Subcutaneous preadipocyte (primary cell): ENCODE results near the genes KCNH1 and SLC30A1.

GRCh38 chr1:210384632-210385026 lies 55.9 kb downstream of the HHAT start:
- CAGE, long polyA plus RNA: no peak

GRCh38 chr1:210419300-210419804 lies 90.7 kb downstream of the HHAT start:
- CAGE, long polyA plus RNA: no peak

- CAGE, long polyA plus RNA: no peak
These were observed 177.1 kb downstream of the HHAT start for GRCh38 chr1:210505882-210506102.

DNA sequence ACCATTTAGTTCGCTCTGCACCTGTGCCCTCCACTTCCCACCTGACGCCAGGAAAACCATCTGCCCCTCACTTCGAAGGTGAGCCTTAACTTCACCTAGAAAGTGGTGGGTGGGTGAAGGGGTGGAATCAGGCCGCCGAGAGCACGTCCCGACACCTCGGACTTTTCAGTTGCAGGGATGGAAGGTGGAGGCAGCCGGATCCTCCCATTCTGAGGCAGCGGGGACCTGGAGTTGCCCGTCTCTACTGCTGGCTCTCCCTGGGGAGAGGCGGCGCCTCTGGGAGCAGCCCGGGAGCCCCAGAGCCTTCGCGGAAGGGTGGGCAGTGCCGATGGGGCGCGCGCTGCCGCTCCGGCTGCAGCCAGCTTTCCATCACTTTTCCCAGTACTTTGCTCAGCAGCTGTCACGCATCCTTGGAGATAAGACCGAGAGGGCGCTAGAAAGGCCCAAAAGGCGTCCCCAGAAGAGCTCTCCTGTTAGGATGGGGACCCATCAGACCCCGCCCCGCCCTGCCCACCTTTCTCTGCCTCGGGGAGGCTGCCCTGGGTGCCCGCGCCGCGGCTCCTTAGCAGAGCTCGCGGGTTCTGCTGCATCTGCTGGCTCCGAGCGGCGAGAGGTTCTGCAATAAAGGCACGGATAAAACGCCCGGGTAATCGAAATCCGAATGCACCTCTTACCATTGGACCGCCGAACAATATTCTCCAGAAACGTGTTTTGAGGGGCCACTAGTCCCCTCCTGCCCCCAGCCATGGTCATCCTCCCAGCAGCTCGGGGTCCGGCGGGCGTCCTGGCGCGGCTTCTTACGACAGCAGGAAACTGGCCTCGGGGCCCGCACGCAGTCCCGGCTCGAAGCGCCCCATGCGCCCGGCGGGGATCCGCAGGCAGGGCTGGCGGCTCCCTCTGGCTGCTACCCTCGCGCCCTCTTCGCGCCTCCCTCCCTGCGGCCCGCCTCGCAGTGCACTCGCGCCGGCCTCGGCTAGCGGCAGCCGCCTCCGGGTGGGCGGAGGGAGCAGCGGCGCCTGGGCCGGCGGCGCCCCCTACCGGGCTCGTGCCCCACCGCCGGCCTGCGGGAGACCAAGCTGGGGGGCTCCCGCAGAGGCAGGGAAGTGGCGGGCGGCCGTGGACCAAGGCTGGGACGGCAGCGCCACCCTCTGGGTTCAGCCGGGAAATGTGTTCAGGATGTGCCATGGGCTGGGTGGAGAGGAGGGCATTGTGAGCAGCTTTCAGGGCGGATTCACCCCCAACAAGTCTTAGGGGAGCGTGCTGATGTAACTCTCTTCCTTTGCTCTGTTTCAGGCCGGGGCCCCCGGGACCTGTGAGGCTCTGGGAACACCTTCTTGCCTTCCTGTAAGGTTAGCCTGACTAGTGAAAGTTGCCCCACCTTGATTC lies at the start of gene KCNH1:
Gene KCNH1 (minus strand): TSS at position 956 of the 1,386 bp plus-strand sequence.
- CAGE, long polyA plus RNA: no peak

DNA sequence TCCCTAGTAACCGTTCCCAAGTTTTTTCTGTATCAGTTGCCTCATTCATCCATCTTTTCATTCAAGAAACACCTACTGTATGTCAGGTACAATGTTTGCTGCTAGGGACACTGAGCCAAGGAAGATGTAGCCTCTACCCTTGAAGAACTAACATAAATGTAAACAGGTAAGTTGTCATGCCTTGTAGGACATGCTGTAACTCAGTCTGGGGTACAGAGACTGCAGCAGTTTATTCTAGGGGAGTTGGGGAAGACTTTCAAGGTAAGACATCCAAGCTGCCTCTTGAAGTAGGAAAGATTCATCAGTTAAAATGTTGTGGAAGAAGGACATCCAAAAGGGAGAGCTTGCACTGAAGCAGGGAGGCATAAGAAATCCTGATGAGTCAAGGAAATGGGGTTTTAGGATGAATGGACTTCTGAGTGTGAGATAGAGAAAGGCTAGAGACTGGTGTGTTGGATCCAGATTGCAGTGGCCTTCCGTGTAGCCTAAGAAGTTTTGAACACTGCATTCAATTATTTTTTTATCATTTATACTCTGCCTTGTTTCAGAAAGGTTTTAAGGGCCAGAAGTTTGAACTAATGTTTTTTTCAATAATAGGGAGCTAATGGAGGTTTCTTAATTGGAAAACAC lies 39.8 kb downstream of the TRAF5 start:
- CAGE, long polyA plus RNA: no peak

- CAGE, long polyA plus RNA: no peak
These were observed 32.6 kb upstream of the RD3 start for GRCh38 chr1:211524460-211525093.

DNA sequence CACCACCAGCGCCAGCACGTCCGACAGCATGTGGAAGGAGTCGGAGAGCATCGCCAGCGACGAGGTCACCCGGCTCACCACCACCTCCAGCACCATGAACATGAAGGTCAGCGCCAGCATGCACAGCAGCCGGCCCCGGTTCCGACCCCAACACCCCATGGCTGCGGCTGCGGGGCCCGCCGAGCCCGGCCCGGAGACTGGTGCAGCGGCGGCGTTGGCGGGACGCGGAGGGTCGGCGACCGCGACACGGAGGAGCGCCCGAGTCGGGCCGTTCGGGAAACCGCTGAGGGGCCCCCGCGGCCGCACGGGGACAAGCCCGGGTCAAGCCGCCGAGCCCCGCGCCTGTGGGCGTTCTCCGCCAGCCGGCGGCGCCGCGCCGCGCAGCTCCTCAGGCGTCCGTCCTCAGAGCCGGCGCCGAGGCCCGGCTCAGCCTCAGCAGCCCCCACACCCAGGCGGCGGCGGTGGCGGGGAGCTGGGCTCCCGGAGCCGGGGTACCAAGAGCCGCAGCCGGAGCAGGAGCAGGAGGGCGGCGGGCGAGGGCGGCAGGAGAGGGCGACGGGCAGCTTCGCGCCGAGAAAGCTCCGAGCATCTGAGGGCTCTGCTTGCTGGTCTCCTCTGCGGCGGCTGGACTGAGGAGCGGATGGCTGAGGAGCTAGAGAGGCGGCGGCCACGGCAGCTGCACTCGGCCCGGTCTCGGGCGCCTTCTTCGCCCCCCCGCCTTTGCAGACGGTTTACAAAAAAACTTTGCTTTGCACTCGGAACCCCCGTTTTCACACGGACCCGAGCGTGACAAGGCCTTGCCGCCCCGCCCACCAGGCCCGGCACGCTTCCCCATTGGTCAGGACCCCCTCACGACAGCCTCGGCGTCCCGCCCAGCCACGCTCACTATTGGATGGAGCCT lies at the start of gene SLC30A1:
Gene SLC30A1 (minus strand): TSS at position 708 of the 901 bp plus-strand sequence.
- CAGE, long polyA plus RNA: no peak

DNA sequence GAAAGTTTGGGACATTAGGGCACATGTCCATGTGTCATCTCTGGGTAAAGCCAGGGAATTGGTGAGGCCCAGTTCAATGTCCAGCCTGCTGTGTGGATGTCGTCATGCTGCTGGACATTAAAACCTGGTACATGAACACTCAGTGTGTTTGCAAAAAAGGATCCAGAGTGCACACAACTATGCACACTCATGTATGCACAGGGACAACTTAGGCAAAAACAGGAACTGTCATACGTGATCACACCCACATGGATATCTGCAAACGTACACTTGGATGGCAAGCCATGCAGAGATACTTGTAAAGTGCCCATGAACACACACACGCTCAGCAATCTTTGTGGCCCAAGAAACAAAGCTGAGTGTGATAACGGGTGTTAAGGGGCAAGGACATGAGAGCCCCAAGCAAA lies 47.9 kb upstream of the NEK2 start:
- CAGE, long polyA plus RNA: no peak

- CAGE, long polyA plus RNA: no peak
These were observed 59.3 kb upstream of the NEK2 start for GRCh38 chr1:211734688-211735227.

DNA sequence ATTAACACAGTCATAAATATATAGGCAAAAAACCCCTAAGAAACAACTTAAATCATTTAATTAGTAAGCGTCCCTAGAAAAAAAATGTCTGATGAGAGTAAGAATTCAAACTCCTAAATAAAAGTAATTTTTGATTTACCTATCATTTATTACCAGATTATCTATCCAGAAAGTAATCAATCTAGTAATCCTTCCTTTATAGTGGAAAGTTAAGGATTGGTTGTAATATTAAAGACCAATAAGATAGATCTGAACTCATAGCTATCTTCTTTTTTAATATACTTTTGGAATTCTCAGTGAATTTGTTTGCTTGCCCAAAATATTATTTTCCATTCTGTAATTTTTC lies 71.0 kb upstream of the NEK2 start:
- CAGE, long polyA plus RNA: no peak

DNA sequence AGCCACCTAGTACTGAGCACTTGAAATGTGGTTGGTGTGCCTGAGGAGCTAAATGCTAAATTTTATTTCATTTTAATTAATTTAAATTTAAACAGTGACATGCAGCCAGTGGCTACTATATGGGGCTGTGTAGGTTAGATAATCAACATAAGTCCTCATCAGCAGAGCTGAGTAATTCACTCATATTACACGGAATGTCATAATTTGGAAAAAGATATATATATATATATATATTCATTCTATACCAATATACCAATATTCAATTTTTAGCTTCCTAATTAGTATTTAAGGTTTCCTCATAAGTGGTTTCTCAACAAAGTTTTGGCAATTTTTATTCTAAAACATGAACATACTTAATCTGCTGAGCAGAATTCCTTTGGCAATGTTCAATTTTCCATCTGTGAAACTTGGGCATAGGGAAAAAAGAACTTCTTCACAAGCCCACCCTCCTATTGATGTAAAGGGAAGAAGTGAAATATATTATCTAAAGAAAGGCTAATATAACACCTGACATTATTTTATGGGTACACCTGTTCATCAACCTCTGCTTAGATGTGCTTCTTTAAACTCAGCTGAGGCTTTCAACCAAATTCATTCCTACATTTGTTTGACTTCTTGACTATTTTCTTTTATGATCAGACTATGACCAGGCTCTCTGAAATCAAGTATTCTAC lies 4.0 kb downstream of the LPGAT1 start:
- CAGE, long polyA plus RNA: no peak

- CAGE, long polyA plus RNA: no peak
These were observed 29.5 kb upstream of the LPGAT1 start for GRCh38 chr1:211860013-211860461.

- CAGE, long polyA plus RNA: no peak
These were observed 23.3 kb downstream of the INTS7 start for GRCh38 chr1:212011926-212012546.

GRCh38 chr1:212034670-212034885 lies 779 bp downstream of the INTS7 start:
- CAGE, long polyA plus RNA: no peak

DNA sequence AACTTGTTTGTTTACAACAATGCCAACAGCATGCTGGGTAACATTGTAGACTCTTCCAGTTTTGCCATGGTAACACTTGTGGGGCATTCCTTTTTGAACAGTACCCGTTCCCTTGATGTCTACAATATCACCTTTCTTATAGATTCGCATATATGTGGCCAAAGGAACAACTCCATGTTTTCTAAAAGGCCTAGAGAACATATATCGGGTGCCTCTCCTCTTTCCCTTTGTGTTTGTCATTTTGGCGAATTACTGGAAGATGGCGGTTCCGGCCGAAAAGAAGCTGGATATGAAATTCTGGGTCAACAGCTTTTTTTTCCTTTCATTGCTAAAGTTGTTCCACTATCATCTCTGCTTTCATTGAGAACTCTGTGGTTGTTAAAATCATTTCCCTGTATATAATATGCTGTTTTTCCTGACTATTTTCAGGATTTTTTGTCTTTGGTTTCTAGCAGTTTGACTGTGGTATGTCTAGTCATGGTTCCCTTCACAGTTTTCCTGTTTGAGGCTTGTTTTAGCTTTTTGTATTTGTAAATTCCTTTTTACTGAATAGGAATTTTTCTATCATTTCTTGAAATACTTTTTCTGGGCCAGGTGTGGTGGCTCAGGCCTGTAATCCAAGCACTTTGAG lies 16.3 kb downstream of the DTL start:
- CAGE, long polyA plus RNA: no peak

DNA sequence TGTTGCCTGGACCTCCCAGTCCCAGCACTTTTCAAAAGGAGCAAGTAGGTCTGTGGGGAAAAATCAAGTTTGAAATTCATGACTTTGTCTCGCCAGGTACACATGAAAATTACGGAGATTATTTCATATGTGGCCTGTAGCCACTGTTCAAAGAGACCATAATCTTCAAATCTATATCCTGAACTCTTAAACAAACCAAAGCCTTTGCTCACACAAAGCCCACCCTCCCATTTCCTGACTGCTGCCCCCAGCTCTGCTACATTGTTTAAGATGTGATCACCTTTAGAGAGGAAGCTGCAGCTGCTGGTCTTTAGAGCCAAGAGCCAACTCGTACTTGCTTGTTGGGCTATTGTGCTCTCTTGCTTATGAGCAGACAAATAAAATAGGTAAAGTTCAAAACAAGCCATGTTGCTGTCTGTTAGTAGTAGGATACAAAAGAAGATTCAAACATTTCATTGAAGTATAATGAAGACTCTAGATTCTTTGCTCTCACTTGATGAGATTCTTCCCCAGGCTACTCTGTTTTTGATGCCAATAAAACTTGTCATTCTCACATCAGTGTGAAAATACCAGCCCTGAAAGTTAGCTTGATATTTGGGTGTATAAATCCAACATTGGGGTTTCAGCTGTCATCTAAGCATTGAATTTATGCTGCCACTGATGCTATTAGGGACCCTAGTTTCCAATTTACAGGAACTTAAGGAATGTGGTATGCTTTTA lies 72.0 kb downstream of the DTL start:
- CAGE, long polyA plus RNA: no peak

GRCh38 chr1:212225197-212226480 lies 59.6 kb upstream of the PPP2R5A start:
- CAGE, long polyA plus RNA: no peak

- CAGE, long polyA plus RNA: no peak
These were observed 3.8 kb downstream of the PPP2R5A start for GRCh38 chr1:212288907-212289599.

GRCh38 chr1:212310157-212310470 lies 24.9 kb downstream of the PPP2R5A start:
- CAGE, long polyA plus RNA: no peak

GRCh38 chr1:212312009-212312359 lies 26.8 kb downstream of the PPP2R5A start:
- CAGE, long polyA plus RNA: no peak